Measurements from ENCODE around the genes MARCHF5, IDE, HHEX and CYP26A1.

DNA sequence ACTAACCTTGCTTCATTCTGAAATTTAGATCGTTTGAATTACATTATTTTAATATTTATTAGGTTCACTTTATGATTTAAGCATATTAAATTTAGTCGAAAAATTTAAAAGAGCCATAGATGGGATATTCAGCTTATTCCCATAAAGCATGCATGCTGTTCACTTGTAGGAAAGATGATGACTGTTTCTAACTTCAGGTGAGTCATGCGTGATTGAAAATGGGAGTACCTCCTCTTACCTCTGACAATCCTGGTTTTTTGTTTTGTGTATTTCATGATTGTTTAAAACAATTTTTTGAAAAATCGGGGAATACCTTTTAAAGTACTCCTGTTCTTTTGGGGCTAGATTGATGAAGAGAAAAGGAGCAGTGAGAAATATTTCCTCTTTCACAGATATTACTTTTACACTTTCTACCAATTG lies 1.4 kb downstream of the TNKS2 start:
- PRO-cap, result no peak
- RAMPAGE, long total RNA, result no peak

- PRO-cap, result no peak
- RAMPAGE, long total RNA, result no peak
Measured at GRCh38 chr10:91849245-91849759, 51.1 kb downstream of the TNKS2 start.

DNA sequence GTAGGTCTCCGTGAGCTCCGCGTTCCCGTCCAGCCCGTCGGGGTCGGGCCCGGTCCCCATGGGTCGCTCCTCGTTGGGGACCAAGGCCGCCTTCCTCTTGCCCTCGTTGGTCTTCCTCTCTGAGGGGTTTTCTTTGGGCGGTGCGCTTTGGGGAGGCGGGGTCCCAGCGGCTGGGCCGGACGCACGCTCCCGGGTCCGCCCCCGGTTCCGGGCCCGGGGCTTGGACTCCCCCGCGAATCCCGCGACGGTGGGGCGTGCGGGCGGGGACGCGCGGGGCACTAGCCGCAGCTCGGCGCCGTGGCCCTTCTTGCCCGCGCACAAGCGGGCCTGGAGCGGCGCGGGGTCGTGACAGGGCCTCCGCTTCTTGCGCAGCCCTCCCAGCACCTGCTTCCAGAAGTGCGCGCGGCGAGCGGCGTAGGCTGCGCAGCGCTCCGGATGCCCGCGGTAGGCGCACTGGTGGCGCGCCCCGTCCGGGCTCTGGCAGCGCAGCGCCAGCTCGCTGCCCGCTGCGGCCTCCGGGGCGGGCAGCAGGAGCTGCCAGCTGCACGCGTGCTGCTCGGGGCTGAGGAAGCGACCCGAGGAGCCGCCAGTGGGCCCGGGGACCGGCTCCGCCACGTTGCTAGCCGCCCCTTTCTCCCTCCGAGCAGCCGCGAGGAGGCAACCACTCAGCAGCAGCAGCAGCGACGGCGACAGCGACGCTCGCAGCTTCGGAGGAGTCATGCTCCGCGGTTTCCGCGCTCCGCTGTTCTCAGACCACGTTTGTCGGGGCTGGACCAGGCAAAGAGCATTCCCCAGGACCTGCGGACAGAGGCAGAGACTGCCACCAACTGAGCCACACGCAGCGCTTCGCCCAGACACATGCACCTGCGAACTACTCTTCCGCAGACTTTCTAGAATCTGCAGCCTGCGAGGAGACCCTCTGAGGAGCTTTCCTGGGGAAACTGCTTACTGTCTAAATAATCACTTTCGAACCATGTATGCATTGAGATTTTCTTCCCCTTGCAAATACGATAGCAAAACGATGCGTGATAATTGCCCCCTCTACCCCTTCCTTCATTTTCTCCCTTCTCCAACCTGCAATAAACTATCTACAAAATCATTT lies 685 bp downstream of the FGFBP3 start:
- PRO-cap, result bidirectional peak, plus-strand start at position 233 of the sequence, minus-strand start at position 121 of the sequence; bidirectional peak, plus-strand start at position 393 of the sequence, minus-strand start at position 386 of the sequence; bidirectional peak, plus-strand start at position 807 of the sequence, minus-strand start at position 829 of the sequence
- RAMPAGE, long total RNA, result no peak

- PRO-cap, result bidirectional peak, plus-strand start at chr10:91923504, minus-strand start at chr10:91923464
- RAMPAGE, long total RNA, result no peak
Measured at GRCh38 chr10:91923254-91923566, 360 bp upstream of the BTAF1 start.

GRCh38 chr10:91954988-91956079 lies 31.8 kb downstream of the BTAF1 start:
- PRO-cap, result no peak
- RAMPAGE, long total RNA, result no peak

DNA sequence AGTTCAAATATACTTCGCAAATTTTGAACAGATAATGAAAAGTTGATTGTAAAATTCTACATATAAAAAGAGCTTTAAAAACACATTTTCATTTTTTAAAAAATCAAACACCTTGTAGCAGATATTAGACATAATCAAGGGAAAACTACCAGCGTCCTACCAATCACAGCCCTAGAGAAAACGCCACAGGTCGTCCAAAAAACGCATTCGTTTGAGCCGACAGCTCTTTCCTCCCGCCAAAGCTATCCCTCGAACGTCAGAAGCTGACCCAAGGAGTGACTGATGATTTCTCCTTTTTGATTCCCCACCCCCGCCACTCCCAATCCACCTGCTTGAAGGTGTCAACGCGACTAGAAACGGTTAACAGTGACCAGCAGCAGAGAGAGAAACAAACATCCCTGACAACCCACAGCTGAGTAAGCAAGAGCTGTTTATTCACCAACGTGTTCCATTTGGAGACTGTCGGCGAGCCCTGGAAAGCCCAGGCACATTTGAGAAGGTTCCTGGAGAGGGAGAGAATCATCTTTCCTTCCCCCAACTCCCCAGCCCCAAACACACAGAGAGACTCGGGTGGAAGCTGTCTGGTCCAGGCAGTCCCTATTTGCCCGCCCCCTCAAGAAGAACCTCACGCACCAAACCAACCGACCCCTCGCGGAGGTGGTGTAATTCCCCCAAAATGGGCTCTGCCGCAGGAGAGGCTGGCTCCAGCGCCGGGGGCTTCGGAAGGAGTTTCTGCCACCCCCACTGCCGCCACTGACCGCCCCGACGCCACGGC lies 652 bp downstream of the CPEB3 start:
- PRO-cap, result bidirectional peak, plus-strand start at position 551 of the sequence, minus-strand start at position 454 of the sequence
- RAMPAGE, long total RNA, result no peak

DNA sequence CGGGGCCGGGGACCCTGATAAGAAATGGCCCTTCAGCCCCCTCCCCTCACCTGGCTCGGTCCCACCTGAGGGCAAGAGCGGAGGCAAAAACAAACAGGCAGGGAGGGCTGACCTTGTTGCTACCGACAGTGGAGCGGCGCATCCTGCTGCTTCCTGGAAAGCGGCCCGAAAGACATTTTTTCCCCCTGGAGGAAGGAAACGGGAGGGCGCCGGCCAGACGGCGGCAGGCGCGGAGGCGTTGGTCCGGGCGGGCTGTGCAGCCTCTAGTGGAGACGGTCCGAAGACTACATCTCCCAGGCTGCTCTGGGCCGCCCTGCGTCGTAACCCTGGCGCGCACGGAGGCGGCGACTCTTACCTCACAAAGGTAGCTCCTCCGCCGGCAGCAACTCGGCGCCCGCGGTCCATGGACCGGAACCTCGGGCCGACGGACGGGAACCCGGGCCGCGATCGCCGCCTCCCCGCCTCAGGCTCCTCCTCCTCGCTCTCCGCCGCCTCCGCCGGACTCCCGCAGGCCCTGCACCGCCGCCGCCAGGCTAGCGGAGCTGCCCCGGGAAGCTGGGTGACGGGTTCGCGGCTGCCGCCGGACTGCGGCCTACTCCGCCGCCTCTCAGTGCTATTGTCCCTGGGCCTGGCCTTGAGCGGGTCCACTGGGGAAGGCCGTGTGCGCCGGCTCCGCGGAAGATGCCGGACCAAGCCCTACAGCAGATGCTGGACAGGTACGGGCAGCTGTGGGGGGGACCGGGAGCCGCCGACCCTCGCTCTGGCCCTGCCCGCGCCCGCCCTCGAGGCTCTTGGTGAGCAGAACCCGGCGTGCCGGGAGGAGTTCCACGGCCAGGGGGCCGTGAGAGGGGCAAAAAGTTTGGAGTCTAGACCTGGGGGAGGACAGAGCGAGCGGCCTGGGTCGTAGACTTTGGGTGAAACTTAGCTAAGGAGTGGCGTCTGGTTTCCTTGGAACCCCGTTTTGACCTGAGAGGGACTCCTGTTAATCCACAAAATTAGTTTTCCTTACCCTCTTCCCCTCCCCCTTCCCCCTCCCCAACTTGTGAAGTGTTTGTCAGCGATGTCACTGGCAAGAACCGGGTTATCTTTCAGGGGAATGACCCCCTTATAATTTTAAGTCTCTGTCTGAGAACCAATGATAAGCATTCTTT lies at the start of gene MARCHF5:
Gene MARCHF5 (plus strand): TSS at position 354 of the 1,151 bp plus-strand sequence.
- PRO-cap, result bidirectional peak, plus-strand start at position 350 of the sequence, minus-strand start at position 171 of the sequence; bidirectional peak, plus-strand start at position 531 of the sequence, minus-strand start at position 587 of the sequence; bidirectional peak, plus-strand start outside the sequence, minus-strand start at position 968 of the sequence
- RAMPAGE, long total RNA, result no peak

DNA sequence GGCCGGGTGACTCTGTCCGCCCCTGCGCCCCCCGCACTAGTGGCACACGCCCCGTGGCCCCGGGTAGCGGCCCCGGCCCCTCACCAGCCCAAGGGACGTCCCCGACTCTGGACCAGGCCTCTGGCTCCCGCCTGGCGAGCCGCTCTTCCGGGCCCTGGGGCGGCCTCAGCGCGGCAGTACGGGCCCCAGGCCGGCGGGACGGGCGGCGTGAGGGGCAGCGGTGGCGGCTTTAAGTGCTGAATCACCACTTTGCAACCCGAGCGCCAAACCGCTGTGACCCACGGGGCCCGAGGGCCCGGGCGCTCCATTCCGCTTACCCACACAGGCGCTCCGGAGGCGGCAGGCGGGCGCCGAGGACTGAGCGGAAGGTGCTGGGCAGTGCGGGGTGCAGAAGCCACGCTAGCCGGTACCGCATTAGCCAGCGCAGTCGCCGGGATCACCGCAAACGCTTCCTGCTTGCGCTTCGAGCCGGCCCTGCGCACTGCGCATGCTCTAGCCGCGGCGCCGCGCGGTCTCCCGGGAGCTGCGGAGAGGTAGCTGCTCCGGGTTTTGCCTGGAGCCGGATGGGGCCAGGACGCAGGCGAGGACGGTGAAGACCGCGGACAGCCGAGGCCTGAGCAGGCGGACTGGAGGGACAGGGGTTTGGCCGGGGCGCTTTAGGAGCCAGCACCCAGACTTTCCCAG lies at the start of gene IDE:
Gene IDE (minus strand): TSS at position 489 of the 684 bp plus-strand sequence.
- PRO-cap, result bidirectional peak, plus-strand start at position 545 of the sequence, minus-strand start at position 416 of the sequence
- RAMPAGE, long total RNA, result no peak

GRCh38 chr10:92689546-92690347 lies at the start of gene HHEX:
Gene HHEX (plus strand): TSS chr10:92689955.
- PRO-cap, result bidirectional peak, plus-strand start at chr10:92689955, minus-strand start at chr10:92689611
- RAMPAGE, long total RNA, result no peak

GRCh38 chr10:92839162-92839491 lies 9.2 kb upstream of the EXOC6 start:
- PRO-cap, result unidirectional peak, plus-strand start at chr10:92839338; bidirectional peak, plus-strand start at chr10:92839338, minus-strand start at chr10:92839337
- RAMPAGE, long total RNA, result no peak

DNA sequence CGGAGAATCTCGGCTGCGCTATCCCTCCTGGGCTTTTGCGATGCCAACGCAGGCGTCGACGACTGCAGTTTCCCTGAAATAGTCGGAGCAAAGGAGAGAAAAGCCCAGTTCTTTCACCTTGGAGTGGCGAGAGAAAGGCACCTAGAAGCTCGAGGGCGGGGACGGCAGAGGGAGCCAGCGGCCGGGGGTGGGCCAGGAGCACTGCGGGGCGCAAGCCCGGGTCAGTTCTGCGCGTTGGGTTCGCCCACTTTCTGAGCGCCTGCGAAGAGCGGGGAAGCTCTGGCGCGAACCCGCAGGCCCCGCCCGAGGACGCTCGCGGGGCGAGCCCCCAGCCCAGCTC lies 358 bp upstream of the CYP26C1 start:
- PRO-cap, result no peak
- RAMPAGE, long total RNA, result no peak

- PRO-cap, result no peak
- RAMPAGE, long total RNA, result no peak
Measured at GRCh38 chr10:93073345-93074568, at the start of gene CYP26A1. Gene CYP26A1 (plus strand): TSS chr10:93073893.

DNA sequence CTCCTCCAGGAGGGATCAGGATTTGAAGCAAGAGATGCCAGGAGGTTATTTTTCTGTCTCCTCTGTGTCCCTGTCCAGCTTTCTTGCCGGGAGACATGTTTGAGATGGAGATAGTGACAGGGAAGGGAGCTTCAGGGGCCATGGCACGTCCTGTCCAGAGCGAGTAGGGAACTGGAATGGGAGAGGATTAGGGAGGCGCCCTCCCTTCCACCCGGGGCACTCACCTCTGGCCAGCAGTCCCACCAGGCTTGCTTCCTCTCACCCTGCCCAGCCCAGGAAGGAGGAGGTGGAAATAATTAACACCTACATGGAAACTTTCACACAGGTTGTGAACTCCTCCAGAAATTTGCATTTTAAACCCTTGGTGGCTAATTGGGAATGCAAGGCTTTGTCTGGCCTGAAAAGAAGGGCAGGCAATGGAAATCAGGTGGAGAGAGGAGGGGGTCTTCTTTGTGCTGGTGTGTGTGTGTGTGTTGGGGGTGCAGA lies 199.2 kb downstream of the CYP26A1 start:
- PRO-cap, result bidirectional peak, plus-strand start outside the sequence, minus-strand start at position 178 of the sequence
- RAMPAGE, long total RNA, result start-site peak on the minus strand centred at position 271 of the sequence, 30 bp wide, 12 and 8 reads in 2 replicates

- PRO-cap, result no peak
- RAMPAGE, long total RNA, result no peak
Measured at GRCh38 chr10:93411816-93412455, 70.2 kb downstream of the MYOF start.

DNA sequence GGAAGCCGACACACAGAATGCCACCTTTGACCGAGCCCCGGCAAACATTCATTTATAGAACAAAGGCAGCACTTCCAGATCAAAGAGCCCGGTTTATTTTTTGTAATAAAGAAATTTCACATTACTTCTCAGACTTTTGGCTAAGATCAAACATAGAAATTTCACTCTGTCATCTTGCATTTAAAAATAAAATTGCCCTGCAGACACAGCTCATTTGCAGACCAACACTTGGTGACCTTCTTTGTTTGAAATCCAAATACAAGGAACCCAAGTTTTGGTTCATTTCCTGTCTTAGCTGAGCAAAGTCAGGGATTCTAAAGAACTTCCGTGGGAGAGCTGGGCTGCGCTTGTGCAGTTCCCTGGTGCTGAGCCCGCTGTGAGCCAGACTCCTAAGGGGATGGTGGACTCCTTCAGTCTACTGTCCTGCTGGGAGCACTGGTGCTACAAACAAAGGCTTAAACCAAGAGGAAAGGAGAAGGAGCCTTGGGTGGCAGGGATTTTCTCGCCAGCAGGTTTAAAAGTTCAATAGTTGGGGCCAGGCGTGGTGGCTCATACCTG lies 60.1 kb downstream of the MYOF start:
- PRO-cap, result no peak
- RAMPAGE, long total RNA, result no peak

GRCh38 chr10:93456126-93456847 lies 25.8 kb downstream of the MYOF start:
- PRO-cap, result no peak
- RAMPAGE, long total RNA, result no peak

DNA sequence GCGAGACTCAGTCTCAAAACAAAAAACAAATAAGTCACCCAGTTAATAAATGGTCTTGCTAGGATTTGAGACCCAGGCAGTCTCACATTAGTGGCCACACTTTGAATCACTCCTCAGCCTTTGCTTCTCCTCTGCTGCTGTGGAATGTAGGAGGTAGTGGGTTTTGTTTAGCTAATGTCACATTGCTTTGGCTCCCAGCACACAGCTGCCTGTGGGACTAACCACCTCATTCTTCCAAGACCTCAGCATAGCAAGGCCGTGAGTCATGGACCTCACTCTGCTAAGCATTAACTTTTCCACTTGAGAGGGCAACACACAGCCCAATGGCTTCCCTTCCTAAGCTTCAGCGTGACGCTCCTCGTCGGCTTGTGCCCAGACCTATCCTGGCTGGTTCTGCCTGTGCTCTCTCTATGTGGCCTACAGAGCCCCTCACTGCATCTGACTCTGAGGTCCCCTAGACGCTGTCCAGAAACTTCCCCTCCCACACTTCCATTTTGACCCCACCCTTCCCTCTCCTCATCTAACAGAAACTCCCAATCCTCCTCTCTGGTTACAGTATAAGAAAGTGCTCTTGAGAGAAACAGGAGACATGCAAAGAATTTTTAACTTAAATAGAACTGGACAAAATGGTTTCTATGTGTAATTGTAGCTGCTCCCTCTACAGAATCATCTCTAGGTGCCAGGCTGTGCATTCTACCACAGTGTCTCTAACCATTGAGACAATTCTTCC lies 23.3 kb downstream of the MYOF start:
- PRO-cap, result bidirectional peak, plus-strand start at position 314 of the sequence, minus-strand start at position 141 of the sequence
- RAMPAGE, long total RNA, result no peak

DNA sequence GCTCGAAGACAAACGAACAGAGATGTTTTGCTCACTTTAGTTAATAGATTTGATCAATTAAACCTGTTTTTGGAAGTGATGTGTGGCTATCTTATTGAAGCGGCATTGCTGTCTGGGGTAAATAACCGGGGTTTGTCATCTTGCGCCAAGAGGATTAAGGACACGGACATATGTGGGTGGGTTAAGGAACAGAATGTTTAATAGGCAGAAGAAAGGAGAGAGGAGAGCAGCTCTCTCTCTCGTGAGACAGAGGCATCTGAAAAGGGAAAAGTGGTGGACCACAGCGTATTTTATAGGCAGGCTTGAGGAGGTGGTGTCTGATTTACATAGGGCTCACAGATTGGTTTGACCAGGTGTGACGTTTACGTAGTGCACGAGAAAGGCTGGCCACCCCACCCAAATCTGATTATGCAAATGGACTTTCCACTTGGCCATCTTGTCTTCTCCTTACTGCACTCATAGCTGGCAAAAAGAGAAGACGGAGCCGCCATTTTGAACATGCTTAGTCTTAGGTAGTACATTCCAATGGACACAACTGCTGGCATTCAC lies 11.0 kb downstream of the RBP4 start:
- PRO-cap, result no peak
- RAMPAGE, long total RNA, result no peak

GRCh38 chr10:93749017-93749868 lies 8.5 kb upstream of the LGI1 start:
- PRO-cap, result bidirectional peak, plus-strand start at chr10:93749294, minus-strand start at chr10:93749203
- RAMPAGE, long total RNA, result no peak

- PRO-cap, result no peak
- RAMPAGE, long total RNA, result no peak
Measured at GRCh38 chr10:94358033-94359321, 4.3 kb downstream of the NOC3L start.